Gallbladder (tissue), 1 donor: ENCODE measurements around a stretch of chr14.

DNA sequence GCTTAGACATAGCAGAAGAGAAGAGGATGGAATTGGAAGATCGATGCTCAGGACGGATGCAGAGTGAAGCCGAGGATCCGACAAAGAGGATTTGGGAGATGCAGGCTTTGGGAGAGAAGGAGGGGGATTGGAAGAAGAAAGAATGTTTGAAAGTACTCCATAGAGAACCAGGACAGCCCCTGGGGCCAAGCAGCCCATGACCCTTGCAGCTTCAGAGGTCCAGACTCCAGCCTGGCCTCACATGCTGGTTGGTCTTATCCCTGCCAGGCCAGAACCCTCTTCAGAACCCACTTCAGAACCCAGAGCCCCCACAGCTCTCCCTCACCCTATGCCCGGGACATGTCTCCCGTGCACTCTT is 441.1 kb downstream of the TMEM121 start:
- PRO-cap = no peak

DNA sequence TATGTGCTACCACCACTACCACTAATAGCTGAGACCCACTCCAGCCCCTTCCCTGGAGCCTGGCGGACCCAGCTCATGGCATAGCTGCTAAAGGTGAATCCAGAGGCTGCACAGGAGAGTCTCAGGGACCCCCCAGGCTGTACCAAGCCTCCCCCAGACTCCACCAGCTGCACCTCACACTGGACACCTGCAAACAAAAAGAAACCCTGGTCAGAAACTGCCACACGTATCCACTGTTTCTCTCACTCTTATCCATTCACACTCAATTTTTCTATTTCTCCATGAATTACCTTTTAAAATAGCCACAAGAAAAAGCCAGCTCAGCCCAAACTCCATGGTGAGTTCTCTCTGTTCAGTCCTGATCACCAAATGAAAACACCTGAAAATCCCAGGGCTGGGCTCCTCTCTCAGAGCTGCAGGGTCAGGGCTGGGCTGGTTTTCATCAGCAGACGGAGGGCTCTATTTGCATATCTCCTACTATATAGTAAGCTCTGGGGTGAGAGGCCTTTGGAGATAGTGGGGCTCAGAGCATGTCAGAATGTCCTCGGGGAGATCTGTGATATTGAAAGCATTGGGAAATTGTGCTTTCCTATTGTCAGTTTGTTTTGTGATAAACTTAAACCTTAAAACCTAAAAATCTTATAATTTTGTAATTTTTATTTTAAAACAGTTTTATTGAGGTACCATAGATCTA is 742.5 kb downstream of the TMEM121 start:
- PRO-cap = no peak

DNA sequence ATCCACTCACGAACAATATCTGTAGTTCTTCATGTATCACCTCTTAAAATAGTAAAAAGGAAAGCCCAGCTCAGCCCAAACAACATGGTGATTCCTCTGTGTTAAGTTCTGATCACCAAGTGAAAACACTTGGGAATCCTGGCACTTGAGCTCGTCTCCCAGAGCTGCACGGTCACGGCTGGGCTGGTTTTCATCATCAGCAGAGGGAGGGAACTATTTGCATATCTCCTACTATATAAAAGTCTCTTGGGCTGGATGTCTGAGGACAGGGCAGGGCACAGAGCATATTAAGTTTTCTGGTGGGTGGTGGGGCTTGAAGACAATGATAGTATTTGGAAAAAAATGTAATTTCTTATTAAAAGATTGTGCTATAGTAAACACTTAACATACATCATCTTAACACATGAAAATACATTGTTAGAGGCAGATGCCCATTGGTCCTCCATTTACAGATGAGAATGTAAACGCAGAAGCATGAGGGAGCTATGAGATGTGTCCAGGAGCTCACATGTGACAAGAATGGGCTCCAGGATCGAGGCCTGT is 870.7 kb downstream of the TMEM121 start:
- PRO-cap = unidirectional peak, plus-strand start at position 262 of the sequence

DNA sequence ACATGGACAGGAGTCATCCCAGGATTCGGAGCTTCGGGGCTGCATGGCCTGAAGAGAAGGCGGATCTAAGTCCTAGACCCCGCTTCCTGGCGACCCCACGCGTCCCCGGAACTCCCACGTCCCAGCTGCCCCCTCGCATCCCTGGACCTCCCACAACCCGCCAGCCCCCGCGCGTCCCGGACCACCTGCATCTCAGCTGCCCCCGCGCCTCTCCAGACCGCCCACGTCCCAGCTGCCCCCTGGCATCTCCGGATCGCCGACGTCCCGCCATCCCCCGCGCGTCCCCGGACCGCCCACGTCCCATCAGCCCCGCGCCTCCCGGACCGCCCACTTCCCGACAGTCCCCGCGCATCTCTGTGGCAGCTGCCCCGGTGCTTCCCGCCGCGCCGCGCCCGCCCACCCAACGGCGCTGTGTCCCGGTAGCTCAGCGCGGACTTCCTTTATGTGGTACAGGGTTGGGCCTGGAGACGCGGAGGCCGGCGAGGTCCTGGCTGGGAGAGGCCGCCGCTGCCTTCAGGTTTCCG is 874.9 kb downstream of the TMEM121 start:
- PRO-cap = no peak

- PRO-cap = no peak
Measured at GRCh38 chr14:106482264-106482826, 956.0 kb downstream of the TMEM121 start.

DNA sequence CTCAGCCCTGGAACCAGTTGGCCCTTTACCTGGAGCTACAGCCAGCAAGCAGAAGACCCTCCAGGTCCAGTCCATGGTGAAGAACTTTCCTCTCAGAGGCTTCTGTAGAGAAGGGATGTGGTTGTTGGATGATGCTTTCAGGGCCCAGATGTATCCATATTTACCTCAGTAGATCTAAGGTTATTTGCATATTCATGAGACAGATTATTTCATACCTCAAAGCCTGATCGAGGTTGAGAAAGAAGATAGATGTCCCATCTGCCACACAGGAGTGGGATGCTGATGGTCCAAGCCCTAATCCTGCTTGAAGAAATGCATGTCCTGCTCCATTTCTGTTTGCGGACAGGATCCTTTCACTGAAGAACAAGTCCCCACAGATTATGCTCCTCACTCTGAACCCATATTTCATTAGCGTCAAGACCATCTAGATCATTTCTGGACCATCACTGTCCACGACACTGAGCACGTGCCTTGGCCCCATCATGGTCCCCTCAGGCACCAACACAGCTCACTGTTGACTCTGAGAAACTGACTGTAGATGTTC is 985.2 kb downstream of the TMEM121 start:
- PRO-cap = no peak

DNA sequence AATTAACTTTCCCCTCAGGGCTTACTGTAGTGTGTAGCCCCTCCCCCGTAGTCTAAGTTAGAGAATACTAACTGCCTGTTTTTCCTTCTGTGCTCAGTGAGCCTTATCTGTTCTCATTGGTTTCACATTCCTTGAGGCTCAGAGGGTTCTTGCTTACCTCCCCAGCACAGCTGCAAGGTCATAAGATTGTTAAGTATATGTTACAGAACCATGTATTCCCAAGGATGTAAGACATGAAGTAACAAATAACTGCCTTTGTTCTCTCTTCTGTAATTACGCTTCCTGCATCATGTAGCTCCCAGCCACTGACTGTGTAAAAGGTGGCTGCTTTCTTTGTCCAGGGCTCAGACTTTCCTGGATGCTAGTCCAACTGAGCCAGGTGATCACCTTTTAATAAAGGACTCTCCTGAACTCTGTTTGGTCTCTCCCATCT is 1351.2 kb downstream of the TMEM121 start:
- PRO-cap = no peak